ENCODE measurements around a stretch of chr21.

GRCh38 chr21:46256241-46256723 lies 27.7 kb upstream of the LSS start:
- RRBS: no CpG with 5 or more reads among the region's 13 CpGs

DNA sequence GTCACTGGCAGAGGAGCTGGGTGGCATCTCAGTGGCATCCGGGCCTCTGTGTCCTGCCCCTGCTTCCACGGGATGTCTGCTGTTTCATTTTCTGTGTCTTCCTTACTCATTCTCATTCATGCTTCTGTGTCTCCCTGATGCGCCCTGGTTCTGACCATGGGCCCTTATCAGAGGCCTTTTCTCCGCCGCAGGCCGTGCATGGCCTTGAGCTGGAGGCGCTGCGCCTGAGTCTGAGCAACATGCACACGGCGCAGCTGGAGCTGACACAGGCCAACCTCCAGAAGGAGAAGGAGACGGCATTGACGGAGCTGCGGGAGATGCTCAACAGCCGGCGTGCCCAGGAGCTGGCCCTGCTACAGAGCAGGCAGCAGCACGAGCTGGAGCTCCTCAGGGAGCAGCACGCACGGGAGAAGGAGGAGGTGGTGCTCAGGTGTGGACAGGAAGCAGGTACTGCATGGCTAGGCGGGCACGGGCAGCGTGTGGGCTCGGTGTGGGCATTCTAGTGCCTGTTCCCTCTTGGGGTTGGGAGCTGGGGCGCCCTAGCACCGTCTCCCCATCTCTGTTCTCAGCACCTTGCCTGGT lies 22.7 kb downstream of the PCNT start:
- RRBS: no CpG with 5 or more reads among the region's 24 CpGs

- RRBS: no CpG with 5 or more reads among the region's 8 CpGs
Measured at GRCh38 chr21:46390563-46390883, 66.6 kb downstream of the PCNT start.

GRCh38 chr21:46425460-46426024 lies 33.1 kb upstream of the DIP2A start:
- RRBS: no CpG with 5 or more reads among the region's 27 CpGs

GRCh38 chr21:46480159-46481175 lies 21.8 kb downstream of the DIP2A start:
- RRBS: 100% methylated on average over 1 of the region's 14 CpGs

DNA sequence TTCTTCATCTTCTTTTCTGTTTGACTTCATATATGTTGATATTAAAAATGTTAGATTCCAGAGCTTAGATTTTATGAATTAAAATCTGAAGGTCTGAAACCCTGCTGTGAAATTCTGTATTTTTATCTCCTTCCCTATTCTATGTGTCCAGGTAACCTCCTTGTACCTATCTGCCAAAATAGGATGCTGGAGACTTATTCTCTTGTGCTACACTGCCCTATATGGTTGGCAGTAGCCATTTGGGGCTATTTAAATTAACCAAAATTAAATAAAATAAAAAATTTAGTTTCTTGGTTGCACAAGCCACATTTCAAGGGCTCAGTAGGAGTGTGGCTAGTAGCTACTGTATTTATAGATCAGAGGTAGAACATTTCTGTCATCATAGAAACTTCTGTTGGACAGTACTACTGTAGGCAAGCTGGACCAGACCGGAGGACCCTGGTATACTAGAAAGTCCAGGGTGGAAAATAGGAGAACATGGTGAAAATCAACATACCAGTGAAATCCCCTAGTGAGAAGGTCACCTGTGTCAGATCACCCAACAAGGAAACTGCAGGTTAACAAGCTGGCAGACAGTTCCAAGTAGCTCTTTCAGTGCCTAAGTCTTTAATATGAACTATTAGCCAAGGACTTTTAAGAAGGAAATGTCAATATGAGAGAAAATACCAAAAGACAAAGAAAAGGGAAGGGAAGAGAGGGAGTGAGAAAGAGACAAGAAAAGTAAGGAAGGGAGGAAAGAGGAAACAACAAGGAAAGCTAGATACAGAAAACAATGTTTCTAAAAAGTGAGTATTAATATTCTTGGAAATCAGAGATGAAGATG lies 71.2 kb downstream of the DIP2A start:
- RRBS: no CpG with 5 or more reads among the region's 1 CpG

Measured in HGPS cell (cell line).